Zone of skin (tissue), 1 donor: ENCODE measurements around the genes NXPH2, ARHGAP15 and GTDC1.

GRCh38 chr2:138282111-138282527, 219.5 kb upstream of the SPOPL start:
- RRBS = no CpG with 5 or more reads among the region's 3 CpGs

- RRBS = no CpG with 5 or more reads among the region's 1 CpG
Measured at GRCh38 chr2:138395418-138395852, 106.1 kb upstream of the SPOPL start.

- RRBS = no CpG with 5 or more reads among the region's 3 CpGs
Measured at GRCh38 chr2:138516706-138517293, 15.2 kb downstream of the SPOPL start.

DNA sequence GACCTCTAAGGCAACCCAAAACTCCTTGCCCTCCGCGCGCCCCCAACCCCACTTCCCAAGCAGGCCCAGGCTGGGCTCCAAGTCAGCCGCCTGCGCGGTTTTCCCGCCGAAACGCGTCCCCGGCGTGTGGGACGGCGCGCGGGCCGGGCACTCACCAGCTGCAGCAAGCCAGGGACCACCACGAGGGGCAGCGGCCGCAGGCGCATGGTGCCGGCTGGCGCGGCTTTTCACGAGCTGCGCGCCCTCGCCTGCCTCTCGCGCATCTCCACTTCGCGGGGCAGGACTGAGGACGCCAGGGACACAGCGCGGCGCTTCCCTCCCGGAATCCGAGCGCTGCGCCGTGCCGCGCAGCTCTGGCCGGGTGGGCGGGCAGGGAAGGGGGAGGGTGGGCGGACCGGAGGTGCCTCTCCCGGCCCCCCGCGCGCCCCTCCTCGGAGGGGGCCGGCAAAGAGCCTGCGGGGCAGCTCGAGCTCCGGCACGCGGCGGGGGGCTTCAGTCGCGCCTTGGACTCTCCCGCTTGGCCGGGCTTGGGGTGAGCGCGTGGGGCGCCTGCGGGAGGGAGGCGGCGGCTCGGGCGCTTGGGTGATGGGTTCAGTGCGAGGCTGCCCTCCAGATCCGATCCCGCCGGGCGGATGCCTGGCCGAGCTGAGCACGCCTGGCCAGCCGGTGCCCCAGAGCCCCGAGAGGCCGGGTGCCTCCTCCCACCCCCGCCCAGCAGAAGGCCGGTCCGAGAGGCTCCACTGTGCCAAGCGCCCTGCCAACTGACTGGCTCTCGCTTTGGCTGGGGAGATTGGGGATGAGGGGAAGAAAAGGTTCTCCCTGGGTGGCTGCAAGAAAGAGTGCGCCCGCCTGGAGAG, at the start of gene NXPH2:
TSS of gene NXPH2 (minus strand) at position 355 of the 857 bp plus-strand sequence.
- RRBS = 2% methylated on average over 46 of the region's 88 CpGs

- RRBS = no CpG with 5 or more reads among the region's 1 CpG
Measured at GRCh38 chr2:139510428-139510799, 730.2 kb upstream of the NXPH2 start.

GRCh38 chr2:139697579-139697937, 917.4 kb upstream of the NXPH2 start:
- RRBS = no CpG with 5 or more reads among the region's 4 CpGs

- RRBS = no CpG with 5 or more reads among the region's 7 CpGs
Measured at GRCh38 chr2:140221432-140221892, 1441.3 kb upstream of the NXPH2 start.

- RRBS = no CpG with 5 or more reads among the region's 7 CpGs
Measured at GRCh38 chr2:142328220-142328777, 197.5 kb upstream of the LRP1B start.

DNA sequence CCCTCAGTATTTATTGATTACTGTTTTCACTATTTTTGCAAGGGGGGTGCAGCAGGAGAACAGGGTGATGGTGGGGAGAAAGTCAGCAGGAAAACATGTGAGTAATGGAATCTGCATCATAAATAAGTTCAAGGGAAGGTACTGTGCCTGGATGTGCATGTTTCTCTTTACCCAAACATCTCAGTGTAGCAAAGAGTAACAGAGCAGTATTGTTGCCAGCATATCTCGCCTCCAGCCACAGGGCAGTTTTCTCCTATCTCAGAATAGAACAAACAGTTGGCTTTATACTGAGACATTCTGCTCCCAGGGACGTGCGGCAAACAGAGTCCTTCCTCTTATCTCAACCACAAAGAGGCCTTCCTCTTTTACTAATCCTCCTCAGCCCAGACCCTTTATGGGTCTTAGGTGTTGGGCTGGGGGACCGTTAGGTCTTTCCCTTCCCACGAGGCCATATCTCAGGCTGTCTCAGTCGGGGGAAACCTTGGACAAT, 182.2 kb upstream of the KYNU start:
- RRBS = no CpG with 5 or more reads among the region's 6 CpGs

DNA sequence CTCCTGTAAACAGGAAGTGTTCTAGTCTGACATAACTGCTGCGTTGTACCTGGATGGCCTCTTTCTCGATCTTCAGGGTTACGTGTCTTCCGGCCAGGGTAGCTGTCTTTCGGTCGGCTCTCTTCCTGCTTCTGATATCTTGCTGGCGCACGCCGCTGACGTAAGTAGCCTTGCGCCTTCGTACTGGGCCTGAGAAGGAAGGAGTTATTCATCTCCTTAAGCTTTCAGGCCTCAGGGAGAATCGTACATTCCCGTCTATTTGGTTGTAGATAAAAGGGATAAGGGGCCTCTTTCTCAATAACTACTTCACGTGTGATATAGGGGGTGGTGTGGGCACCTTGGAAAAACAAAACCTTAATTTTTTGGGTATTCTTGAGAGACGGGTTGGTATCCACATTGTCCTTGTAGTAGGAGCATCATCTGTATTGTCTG, 53.5 kb downstream of the KYNU start:
- RRBS = no CpG with 5 or more reads among the region's 16 CpGs

DNA sequence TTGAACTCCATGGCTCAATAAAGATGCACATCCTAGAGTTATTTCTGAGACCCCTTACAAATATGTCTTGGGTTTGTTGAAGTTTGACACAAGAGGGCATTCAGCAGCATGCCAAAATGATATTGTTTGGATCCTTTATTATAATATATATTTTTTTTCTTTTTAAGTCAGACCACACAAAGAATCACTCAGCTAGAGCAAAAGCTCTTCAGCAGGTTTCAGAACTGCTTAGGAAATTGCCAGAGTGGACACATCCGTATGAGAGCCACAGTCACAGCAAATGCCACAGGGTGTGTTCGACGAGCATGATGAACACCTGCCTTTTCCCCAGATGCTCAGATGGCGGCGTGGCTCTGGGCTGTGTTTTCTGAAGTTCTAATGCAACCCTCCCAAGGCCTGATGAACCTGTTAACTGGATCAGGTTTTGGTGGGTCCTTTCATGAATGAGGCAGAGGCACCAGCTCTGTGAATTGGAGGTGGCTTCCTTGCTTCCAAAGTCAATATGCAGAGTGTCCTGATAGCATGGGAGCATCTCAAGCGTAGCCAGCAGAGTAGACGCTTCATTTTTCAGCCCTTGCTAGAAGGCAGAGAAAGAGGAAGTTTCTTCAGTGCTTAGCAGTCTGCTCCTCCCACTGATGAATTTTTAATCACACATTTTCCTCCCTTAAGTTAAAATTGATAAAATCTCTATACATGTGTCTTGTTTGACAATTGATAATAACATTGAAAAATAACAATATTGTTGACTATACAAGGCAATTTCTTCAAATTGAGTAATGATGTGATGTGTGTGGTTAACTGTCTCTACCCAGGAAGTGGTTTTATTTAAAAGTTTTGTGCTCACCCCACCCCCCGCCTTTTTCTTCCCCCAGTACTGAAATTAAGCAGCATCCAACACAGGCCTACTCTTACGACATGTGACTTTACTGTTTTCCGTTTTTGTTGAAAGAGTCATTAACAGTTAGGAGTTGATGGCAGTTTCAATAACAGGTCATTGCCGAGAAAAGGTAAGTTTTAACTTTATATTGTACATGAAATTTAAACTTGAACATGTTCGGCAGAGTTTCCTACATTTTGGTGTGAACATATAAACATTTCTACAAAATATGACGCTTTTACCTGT, at the start of gene ARHGAP15:
TSS of gene ARHGAP15 (plus strand) at position 960 of the 1,123 bp plus-strand sequence.
- RRBS = no CpG with 5 or more reads among the region's 13 CpGs

DNA sequence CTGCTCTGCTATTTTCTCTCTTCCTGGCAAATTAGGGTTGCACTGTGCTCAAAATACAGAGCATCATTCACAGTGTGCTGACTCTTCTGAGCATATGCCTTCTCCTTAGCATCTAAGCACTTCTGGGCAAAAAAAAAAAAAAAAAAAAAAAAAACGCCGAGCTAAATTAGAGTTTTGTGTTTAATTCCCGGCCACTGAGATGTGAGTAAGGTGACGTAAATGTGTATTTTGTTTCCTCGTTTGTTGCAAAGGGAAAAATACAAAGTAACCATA, 538.7 kb downstream of the GTDC1 start:
- RRBS = no CpG with 5 or more reads among the region's 5 CpGs

- RRBS = no CpG with 5 or more reads among the region's 2 CpGs
Measured at GRCh38 chr2:144117242-144117850, 215.0 kb downstream of the GTDC1 start.

- RRBS = 1% methylated on average over 81 of the region's 134 CpGs
Measured at GRCh38 chr2:144331653-144332847, at the start of gene GTDC1. TSS of gene GTDC1 (minus strand) at chr2:144332512.

DNA sequence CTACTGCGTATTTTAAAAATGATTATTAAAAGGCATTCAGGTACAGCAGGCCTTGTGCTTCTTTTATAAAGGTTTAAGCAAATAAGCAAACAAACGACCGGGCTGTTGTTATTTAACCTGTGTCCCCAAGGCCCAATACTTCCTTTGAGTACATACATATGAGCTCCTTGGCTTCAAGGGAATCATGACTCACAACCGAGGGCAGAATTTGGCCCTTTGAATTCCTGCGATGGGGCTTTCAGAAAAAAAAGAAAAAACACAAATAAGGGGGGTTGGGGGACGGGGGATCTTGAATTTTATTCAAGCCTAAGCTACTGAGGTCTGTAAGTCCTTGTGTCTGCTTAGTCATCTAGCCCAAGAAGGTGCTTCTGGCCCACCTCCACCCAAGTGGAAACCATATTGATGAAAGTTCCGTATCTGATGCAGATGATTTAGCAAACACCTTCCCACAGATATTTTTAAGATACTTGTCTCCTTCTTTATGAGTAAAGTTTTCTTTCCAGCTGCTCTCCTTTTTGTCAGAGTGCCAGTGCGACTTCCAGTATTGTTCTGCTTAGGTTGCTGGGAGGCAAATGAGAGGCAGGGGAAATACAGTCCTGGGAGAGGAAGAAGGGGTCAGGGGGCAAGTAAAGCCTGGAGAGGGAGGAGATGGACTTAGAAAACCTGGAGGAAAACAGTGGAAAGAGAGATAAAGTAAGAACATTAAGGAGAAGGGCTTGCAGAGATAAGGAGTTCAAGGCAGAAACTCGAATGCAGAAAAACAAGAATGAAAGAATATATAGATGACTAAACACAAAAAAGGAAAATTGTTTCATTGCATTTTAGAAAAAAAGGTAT, 18.0 kb upstream of the GTDC1 start:
- RRBS = no CpG with 5 or more reads among the region's 9 CpGs

DNA sequence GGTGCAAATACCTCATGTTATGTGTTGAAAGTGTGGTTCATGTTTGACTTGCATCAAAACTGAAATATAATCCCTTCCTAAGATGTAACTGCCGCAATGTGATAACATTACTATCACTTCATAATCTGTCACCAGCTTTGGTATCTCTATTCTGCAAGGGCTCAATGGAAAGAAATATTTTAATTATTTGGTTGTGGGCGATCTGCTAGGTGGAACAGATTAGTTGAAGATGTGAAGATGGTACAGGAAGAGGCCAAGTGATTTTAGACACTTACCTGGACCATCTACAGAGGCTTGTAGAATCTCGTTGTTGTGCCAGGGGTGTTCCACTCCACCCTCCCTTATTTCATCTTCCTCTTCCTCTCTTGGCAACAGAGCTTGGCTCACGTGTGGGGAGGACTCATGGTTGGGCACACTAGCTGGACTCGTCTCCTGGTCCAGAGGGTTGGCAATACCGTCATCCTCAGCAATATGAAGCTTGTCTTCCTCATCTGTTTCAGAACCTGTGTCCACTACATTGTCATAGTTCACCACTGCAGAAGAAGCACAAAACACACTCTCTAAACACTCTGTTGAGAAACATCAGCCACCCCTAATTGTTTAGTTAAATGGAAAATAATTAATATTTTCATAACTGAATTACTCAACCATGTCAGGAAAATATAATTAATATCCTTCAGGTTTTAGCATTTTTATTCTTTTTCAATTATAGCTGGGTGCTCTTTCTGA, 90.3 kb downstream of the ZEB2 start:
- RRBS = no CpG with 5 or more reads among the region's 6 CpGs

GRCh38 chr2:144460747-144461988, 58.8 kb downstream of the ZEB2 start:
- RRBS = no CpG with 5 or more reads among the region's 19 CpGs

- RRBS = no CpG with 5 or more reads among the region's 7 CpGs
Measured at GRCh38 chr2:144462087-144462854, 57.6 kb downstream of the ZEB2 start.

DNA sequence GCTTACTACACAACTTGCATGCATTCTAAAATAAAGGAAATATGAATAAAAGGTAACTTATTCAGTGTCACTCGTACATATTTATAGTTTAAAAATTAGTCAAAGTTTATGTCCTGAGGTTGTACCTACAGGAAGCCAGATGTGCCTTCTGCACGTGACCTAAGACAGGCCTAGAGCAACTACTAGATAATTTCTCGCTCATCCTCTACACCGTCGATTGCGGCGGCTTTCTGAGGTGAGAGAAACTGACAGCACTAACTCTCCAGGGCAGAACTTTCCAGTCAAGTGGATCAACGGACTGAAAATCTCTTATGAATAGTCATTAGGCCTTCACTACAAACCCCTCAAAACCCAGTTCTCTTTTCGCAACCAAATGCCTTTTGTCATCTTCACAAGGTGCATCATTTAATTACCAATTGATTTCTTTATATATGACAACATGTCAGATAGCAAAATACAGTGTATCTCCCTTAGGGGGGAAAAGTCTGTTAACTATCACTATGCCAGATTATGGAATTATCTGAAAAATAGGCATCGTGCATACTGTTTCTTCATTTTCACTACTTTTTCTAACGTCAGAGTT, 54.1 kb downstream of the ZEB2 start:
- RRBS = no CpG with 5 or more reads among the region's 11 CpGs